Measurements from ENCODE around the gene PUS7L.

DNA sequence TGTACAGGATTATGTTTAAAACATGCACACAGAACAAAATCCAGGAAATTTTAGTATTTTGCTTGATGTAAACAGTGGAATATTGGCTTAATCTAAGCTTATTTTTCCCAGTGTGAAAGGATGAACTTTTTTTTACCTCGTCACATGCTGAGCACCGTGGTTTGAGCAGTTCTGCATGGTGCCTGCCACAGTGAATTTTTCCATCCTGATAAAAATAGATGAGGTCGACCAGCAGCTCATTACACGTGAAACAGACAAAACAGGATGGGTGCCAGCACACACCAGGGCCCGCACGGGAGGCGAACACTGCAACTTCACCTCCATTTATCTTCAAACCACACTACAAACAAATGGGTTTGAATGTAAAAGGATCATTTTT is 121.1 kb downstream of the PRICKLE1 start:
- PRO-cap, result no peak

DNA sequence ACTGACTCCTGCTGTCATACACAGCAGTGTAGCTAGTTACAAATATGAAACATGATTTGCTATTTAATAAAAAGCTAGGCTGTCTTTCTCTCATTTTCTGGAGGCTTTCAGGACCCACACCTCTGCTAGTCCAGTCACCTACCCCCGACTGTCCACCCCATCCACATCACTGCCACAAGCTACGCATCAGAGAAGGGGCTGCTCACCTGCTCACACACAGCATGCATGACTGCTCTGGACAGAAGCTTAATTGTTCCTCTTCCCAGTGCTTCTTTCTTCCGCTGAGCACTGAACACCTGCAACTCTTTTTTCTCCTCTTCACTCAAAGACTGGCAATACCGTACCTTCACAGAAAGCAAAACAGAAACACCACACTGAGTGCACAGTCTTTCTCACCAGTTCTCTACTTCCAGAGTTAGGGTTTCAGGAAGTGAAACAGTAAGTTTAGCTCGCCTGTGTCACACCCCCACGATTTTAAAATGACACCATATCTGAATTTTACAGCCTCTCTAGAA is 120.2 kb downstream of the PRICKLE1 start:
- PRO-cap, result no peak

DNA sequence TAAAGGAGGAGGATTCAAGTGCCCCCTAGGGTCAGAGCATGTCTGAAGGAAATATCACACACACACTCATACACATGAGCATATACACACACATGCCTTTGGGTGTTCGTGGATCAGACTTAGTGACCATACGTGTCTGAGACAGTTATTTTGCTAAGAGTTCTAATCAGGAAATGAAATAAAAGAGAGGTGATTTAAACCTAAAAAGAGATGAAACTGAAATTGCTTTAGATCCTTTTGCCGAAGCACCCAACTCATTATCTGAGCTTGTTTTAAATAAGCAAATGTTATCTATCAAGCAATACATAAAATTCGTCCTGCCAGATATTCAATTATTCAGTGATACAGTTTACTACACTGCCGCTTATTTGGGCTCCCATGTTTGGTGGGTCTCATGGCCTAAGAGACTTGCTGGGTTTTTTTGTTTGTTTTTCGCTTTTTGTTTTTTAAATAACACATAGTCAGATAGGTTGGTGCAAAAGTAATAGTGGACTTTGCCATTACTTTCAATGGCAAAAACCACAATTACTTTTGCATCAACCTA is 260.9 kb downstream of the ADAMTS20 start:
- PRO-cap, result no peak

GRCh38 chr12:43758018-43758828 is at the start of gene PUS7L:
TSS of gene PUS7L (minus strand) at chr12:43758790.
- PRO-cap, result bidirectional peak, plus-strand start at chr12:43758967, minus-strand start at chr12:43758786

DNA sequence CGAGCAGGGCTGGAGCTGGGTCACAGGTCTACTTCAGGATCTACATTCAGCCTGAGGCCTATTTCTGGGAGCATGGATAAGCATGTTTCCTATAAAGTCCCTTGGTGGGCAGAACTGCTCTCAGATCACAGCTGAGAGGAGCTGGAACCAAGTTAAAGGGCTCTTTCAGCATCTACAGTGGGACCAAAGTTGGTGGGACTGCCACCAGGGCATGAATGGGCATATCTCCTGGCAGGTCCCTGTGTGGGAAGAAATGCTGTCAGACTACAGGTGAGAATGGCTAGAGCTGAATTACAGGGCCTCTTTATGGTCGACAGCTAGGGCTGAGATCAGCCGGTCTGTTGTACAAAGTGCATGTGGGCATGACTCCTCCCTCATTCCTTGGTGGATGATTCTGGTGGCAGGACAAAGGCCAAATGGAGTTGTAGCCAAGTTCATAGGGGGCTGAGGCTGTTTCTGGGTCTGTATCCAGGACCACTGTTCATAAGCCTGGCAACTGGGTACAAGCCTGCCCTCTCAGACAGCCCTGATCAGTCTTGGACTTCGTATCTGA is 460.6 kb downstream of the TMEM117 start:
- PRO-cap, result no peak

DNA sequence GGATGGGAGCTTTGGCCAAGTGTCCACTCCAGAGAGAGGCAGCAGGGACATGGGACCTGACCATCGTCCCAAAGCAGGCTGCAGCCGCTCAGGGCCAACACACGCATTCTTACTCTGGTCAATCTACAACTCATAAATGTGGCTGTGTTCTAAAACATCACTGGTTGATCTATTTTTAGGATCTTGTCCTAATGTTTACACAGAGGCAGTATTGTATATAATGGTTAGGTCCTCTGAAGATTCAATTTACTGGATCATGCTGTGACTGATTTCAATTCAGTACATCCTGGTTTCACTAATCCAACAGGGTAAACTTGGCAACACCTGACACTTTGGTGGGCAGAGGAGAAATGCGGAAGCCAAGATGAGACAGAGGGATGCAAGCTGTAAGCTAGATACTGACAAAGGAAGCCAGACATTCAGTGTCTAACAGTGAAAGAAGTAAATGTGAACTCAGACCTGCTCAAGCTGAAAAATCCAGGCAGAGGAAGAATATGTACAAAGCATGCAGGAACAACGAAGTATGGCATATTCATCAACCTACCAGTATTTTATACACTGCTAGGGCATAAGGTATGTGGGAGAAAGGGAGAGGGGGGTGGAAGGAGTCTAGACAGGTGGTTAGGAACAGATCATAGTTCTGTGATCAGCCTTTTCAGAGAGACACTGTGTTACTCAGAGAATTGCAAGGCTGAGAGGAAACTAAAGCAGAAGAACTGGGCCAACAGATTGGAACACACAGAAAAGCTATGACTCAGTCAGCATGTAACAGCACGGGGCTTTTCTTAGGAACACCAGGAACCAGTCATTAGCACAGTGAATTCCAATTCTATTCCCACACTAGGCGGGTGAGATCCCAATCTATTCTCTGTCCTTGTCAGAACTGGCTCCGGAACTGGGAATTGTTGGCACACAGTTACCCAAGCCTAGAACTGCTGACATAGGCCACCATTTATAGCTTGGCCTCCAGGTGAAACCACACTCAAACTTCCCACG is 40.4 kb downstream of the NELL2 start:
- PRO-cap, result no peak

GRCh38 chr12:44875368-44875920 is 671 bp downstream of the NELL2 start:
- PRO-cap, result no peak

DNA sequence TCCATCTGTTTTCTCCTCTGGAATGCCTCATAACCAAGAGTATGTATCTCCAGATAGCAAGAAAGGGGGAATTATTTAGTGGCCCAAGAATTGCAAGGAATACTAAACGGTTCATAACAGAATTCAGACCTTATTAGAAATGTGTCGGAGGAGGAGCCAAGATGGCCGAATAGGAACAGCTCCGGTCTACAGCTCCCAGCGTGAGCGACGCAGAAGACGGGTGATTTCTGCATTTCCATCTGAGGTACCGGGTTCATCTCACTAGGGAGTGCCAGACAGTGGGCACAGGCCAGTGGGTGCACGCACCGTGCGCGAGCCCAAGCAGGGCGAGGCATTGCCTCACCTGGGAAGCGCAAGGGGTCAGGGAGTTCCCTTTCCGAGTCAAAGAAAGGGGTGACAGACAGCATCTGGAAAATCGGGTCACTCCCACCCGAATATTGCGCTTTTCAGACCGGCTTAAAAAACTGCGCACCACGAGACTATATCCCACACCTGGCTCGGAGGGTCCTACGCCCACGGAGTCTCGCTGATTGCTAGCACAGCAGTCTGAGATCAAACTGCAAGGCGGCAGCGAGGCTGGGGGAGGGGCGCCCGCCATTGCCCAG is 74.8 kb upstream of the NELL2 start:
- PRO-cap, result no peak

GRCh38 chr12:45250550-45251146 is 34.8 kb downstream of the ANO6 start:
- PRO-cap, result no peak

GRCh38 chr12:45433249-45434515 is 217.8 kb downstream of the ANO6 start:
- PRO-cap, result no peak

DNA sequence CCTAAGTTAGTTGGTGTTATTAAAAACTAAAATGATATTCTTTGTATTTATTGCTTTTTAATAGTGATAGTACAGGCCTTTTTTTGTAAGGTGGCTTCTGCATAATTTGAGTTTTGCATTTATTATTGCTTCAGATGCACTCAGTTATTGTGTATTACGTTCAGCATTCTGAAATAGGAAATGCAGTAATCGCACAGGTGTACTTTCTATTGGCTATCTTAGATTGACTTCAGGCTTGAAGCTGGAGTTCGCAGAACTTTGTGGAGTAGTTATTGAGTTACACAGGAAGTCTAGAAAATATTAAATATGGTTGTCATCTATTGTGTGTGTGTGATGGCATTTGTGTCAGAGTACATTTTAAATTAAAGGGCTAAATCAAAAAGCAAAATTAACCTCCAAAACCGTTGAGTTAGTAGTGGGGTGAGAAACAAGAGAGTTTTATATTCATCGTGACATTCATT is 2.7 kb downstream of the ARID2 start:
- PRO-cap, result no peak

GRCh38 chr12:45851376-45852314 is 122.1 kb downstream of the ARID2 start:
- PRO-cap, result no peak

DNA sequence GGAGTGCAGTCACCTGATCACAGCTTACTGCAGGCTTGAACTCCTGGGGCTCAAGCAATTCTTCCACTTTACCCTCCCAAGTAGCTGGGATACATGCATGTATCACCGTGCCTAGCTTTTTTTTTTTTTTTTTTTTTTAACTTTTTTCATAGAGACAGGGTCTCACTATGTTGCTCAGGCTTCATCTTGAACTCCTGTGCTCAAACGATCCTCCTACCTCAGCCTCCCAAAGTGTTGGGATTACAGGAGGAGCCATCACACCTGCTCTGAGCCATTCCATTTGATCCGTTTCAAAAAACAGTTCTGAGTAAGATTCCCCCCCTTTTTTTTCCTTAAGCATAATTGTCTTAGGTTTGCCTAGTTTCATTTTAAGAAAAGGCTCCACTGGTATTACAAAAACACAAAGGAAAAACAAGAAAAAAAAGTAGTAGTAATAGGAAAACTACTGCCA is 35.7 kb downstream of the SCAF11 start:
- PRO-cap, result no peak

DNA sequence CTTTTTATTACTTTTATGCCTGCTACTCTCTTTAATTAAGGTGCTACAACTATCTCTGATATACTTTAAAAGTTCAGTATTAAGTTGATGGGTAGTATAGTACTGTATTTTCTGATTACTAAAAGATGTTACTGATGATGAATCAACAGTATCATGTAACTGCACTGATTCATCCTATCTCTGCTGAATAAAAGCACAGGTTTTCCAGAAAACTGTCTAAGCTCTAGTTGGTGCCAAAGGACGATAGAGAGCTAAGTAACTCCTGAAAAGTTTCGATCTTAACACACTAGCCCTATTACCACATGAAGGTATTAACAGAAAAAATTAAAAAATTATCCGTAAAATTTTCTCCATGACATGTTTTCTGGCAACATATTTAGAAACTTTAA is 2.1 kb downstream of the SCAF11 start:
- PRO-cap, result no peak

DNA sequence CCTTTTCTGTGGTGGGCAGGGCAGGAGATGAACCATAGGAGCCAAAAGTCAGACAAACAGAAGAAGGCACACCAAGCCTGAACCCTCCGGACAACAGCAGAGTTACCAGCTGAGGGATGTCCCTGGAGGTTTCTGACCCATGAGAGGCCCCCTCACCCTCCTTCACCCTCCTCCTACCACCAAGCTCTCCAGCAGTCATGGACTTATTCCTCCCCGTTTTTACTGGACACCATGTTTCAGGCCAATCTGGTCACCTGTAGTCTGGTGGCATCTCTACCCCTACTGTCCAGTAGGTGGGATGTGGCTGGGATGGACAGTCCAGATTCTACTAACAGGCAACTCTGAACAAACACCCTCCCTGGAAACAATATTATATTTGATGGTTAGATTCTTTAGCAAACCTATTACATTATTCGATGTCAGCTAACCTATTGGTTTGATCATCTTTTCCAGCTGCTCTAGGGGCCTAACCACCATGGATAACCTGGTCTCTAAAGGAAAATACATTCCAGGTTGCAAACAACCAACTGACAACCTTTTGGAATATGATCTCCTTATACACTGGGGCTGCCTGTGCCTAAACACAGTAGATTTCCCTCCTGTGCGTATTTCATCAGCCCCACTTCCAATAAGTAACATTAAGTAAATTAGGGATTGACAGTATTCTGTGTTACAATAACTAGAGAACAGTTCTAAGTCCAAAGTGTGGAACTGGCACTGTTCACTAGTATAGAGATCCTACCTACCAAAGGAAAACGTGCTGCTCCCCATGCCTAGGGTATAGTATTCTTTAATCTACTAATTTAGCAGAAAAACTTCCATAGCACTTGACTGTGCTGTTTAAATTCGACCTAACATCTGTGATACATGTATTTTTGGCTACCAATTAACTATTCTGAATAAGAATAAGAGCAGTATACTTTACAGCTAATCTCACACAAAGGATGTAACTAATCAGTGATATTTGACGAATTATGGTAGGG is 82.9 kb downstream of the SLC38A1 start:
- PRO-cap, result no peak

- PRO-cap, result no peak
These were observed 74.4 kb downstream of the SLC38A1 start for GRCh38 chr12:46194199-46195031.

GRCh38 chr12:46218434-46218729 is 50.5 kb downstream of the SLC38A1 start:
- PRO-cap, result no peak

DNA sequence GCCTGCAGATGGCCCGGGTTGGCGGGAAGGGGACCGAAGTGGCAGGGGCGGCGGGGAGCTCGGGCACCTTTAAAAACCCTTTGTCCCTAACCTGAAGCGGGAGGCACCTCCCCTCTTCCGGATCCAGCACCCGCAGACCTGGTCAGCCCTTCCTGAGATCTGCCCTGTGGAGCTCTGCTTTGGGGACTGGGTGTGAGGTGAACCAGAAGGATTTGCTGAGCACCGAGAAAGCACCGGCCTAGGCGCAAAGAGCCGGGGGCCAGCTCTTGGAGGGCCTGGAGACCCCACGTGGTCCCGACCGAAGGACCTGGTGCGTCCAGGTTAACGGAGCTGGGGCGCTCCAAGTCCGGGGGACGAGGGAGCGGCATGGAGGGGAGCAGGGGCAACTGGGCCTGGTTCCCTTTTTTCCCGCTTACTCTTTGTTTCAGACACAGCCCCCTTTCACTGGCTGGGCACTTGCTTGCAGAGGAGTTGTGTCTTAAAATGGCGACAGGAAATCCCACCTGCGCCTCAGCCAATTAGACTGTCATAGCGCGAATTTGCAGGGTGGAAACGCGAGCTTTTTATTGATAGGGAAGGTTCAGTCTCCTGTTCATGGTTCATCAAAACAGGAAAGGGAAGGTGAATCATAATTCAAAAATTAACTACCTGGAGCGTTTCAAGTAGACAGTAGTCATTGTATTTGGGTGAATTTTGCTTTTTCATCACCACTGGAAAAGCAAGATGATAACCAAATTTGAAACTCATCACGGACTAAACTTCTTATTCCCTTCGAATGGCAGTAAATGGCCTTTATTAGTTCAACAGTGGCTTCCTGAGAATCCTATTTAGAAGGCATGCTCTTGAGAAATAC is 947 bp upstream of the SLC38A1 start:
- PRO-cap, result no peak

DNA sequence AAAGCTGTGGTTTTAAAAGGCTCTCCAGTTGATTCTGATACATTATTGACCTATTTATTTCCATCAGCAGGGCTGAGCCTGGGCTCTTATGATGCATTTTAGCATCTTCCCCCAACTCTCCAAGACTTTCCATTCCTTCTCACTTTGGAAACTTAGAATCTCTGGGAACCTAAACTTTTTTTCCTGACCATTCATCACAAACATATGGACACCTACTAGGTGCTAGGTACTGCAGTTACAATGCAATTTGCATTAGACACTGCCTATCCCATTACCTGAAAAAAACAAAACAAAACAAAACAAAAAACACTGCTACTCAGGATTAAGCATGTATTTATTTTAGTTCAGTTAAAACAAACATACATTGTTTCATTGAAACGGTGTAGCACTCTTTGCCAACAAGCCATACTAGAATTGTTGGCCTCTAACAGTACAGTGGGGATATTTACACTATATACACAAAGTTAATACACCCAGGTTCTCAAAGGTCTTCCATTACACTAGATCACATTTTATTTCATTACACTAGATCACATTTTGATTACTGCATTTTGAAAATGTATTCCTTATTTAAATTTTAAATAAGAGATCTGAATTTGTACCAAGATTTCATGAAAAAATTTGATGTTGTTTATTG is 14.6 kb downstream of the SLC38A2 start:
- PRO-cap, result no peak

GRCh38 chr12:46363702-46364777 is 8.5 kb downstream of the SLC38A2 start:
- PRO-cap, result no peak

All from right cardiac atrium (tissue), 1 donor.